Tibial artery (tissue), 1 donor: ENCODE measurements around the genes ITGA5 and GTSF1.

DNA sequence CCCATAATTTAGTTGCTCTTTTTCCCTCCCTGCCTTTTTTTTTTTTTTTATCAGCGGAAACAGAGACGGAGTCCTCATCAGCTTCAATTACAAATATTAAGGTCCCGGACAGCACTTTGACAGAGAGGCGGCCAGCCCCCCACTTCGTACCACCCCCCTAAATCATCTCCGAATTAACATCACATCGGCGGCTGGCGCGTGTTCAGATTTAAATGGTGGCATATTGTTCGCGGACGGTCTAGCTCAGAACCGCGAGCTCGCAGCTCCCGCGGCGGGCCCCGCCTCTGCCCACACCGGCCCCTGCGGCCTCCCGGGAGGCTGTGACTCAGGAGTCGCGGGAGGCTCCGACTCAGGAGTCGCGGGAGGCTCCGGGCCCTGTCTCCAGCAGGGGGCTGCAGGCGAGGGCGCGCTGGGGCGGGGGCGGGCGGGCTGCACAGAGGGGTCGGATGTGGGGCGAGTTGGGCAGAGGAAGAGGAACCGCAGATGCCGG is 19.4 kb upstream of the ATP5MC2 start:
- PRO-cap, result unidirectional peak, plus-strand start at position 331 of the sequence

DNA sequence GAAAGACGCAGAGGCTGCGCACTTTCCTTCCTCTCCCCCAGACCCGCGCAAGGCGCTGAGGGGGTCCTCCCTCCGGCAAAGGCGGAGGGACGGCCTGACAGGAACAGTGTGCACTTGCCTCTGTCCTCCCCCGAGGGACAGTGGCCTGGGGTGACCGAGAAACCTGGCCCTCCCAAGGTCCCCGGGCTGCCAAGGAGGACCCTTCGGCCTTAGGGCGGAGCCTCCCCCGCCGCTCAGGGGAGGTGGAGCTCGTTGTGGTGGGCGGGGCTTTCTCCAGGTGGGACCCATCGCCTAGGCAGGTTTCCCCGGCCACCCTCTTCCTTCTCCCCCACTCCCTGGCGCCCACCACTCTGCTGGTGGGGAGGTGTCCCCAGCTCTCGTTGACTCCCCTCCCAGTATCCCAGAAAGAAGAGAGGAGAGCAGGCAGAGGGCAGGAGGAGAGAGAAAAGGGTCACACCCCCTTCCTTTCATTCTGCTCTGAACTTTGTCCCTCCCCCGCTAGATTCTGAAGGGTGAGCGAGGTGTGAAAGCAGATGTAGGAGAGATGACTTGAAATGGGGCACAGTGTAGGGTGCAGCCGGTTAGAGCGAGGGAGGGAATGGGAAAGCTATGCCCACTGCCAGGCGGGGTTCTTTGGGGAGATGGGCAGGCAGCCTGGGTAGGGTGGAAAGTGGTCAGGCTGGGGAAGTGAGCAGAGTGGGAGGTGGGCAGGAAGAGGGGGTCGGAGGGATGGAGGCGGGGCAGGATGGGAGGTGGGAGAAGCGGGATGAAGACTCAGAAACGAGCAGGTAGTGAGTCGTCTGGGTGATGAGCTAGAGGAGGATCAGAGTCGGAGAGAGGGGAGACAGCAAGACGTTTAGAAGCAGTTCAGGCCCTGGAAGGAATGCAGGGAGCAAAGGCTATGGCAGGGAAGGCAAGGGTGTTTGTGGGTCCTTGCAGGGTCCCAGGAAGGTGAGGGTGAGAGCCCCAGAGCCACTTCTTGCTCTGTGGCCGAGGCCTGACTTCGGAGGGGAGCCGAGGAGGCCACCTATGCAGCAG is 11.5 kb upstream of the CALCOCO1 start:
- PRO-cap, result no peak

DNA sequence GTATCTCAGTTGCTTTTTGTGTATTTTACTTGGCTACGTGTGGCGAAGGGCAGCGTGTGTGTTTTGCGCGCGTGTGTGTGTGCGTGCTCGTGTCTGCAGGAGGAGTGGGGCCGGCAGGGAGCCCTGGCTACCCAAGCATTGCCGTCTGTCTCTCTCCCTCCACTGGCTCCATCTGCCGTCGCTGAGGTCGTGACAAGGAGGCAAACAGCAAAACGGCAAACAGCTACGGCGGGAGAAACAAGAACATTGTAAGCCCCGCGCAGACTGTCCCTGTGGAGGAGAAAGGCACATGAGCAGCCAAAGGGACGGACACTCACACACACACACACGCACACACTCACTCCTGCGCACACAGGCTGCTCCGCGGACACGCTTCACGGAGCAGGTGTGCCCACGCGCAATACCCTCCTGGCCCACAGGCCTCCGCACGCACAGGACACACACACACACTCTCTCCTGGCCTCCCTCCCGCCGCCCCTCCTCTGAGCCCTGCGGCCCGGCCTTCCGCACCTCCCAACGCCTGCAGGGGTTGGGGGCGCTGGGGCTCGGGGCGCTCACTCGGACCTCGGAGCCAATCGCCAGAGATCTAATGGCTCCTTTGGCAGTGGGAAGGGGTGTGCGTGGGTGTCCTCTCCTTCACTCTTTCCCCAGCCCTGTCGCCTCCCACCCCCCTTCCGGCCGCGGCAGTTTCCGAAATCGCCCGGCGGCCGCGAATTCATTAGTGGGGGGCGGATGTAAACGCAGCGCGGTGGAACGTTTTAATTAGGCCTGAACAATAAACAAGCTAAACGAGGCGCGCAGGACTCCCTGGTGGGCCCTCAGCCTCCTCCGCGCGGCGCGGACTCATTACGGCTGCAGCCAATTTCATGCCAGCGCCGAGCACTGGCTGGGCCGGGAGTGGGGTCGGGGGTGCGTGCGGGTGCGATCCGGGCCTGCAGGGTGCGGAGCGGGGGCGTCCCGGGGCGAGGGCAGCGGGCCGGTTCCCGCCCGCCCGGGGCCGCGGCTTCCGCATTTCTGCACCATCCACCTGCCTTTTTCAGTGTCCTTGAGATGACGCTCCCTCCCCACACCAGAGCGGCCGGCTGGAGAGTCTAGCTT is 23.8 kb upstream of the CALCOCO1 start:
- PRO-cap, result no peak

- PRO-cap, result unidirectional peak, minus-strand start at chr12:53989259; bidirectional peak, plus-strand start at chr12:53989568, minus-strand start at chr12:53989259
Observed at GRCh38 chr12:53988824-53989777, 4.2 kb downstream of the HOXC10 start.

DNA sequence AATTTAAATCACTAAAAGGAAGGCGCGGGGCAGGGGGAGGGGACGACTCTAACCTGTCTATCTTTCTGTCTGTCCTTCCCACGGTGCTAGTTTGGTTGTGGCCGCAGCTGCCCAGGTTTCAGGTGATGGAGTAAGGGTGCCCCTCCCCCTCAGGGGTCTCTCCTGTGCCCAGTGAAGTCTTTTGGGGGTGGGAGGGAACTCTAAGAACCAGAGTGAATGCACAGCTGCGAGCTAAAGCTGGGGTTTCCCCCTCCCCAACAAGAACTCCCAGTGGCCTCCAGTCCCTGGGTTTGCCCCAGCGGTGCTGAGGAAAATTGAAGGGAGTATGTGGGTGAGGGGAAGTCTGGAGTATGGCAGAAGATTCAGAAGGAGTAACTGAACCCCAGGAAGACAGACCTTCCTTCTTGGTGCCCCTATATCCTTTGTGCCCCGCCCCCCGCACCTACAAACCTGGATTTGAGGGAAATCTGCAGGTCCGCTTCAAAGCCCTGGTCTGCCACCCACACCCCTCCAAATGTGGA is 3.7 kb upstream of the HOXC9 start:
- PRO-cap, result no peak

GRCh38 chr12:53997711-53998330 is 2.1 kb upstream of the HOXC9 start:
- PRO-cap, result bidirectional peak, plus-strand start at chr12:53998097, minus-strand start at chr12:53997943; bidirectional peak, plus-strand start at chr12:53998509, minus-strand start at chr12:53998171

- PRO-cap, result bidirectional peak, plus-strand start at chr12:54009696, minus-strand start at chr12:54009459
Observed at GRCh38 chr12:54009139-54010286, 728 bp downstream of the HOXC8 start.

GRCh38 chr12:54032470-54032770 is 430 bp upstream of the HOXC5 start:
- PRO-cap, result no peak

- PRO-cap, result no peak
Observed at GRCh38 chr12:54038743-54039462, 6.1 kb downstream of the HOXC5 start.

GRCh38 chr12:54052635-54053567 is 734 bp upstream of the HOXC4 start:
- PRO-cap, result no peak

DNA sequence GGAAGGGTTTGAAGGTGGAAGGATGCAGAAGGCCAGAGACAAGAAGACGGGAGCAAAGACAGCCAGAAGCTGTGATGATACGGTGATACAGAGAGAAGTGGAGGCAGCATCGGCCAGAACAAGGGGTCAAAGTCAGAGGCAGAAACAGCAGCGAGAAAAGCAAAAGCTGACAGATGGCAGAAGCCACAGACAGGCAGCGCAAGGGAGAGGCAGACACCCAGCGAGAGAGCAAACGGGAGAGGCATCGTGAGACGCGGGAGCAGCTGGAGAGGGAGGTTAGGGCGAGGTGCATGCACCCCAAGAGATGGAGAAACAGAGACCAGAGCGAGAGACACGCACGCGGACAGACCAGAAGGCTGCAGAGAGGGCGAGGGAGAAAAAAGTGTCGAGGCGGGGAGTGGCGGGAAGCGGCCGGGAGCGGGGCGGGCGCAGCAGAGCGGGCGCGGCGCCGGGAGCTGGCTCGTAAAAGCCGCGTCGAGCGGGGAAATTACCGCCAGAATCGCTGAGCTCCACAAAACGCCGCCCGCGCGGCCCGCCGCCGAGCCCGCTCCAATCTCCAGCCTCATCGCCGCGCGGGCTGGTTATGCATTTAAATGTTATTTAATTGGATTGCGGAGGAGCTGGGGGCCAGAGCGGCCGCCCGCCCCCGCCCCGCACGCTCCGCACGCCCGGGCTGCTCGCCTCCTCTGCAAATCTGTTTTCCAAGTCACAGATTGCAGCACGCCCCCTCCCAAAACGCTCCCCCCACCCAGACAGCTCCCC is 15.6 kb downstream of the SMUG1 start:
- PRO-cap, result no peak

DNA sequence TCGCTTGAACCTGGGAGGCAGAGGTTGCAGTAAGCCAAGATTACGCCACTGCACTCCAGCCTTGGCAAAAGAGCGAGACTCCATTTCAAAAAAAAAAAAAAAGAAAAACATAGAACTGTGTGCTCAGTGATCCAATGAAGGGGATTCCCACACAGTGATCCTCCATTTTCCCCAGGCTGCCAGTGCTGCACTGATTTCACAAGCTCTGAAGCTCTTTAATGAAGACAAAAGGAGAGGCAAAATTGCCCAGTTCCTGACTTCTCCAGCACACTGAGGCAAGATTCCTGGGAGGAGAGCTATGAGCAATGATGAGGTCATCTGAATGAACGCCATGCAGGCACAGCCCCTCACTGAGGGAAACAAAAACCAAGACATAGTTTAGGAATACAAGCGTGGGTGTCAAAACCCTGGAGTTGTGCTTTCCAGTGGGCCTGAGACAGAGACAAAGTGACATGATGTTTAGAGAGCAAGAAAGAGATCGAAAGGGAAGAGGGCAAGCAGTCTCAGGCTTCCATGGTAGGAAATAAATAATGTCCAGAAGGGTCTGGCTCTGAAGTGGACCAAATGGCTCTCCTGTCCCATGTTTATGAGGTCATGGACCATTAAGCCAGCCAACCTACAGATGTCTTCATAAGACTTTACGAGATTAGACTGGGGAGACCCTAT is 40.9 kb upstream of the SMUG1 start:
- PRO-cap, result no peak

- PRO-cap, result no peak
Observed at GRCh38 chr12:54350352-54351074, 13.8 kb downstream of the GPR84 start.

GRCh38 chr12:54386849-54387464 is 2.4 kb upstream of the ZNF385A start:
- PRO-cap, result no peak

GRCh38 chr12:54399134-54400178 is 14.9 kb upstream of the ZNF385A start:
- PRO-cap, result no peak

GRCh38 chr12:54414017-54414484 is 5.0 kb downstream of the ITGA5 start:
- PRO-cap, result no peak

DNA sequence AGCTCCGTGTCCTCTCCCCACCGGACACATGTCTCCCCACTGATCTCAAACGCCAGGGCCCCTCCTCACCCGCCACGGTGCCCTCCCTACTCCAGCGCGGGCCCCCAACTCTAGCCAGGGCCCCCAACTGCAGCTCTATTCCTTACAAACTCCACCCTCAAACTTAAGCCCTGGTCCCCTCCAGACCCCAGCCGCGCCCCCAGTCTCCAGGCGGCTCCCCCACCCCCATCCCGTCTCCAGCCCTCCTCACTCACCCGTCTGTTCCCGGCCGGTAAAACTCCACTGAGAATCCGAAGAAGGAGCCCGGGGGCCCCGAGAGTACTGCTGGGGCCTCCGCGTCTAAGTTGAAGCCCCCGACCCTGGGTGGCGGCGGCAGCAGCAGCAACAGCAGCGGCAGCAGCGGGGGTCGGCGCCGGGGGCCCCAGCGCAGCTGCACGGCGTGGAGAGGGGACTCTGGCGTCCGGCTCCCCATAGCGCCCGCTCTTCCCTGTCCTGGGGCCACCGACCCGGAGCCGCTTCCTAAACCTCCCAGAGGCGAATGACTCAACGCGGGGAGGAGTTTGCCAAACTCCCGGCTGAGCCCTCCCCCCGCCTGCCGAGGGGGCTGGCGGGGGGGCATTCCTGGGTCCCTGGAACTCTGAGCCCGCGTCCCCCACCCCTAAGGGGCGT is at the start of gene ITGA5:
TSS of gene ITGA5 (minus strand) at position 540 of the 669 bp plus-strand sequence.
- PRO-cap, result bidirectional peak, plus-strand start outside the sequence, minus-strand start at position 489 of the sequence

DNA sequence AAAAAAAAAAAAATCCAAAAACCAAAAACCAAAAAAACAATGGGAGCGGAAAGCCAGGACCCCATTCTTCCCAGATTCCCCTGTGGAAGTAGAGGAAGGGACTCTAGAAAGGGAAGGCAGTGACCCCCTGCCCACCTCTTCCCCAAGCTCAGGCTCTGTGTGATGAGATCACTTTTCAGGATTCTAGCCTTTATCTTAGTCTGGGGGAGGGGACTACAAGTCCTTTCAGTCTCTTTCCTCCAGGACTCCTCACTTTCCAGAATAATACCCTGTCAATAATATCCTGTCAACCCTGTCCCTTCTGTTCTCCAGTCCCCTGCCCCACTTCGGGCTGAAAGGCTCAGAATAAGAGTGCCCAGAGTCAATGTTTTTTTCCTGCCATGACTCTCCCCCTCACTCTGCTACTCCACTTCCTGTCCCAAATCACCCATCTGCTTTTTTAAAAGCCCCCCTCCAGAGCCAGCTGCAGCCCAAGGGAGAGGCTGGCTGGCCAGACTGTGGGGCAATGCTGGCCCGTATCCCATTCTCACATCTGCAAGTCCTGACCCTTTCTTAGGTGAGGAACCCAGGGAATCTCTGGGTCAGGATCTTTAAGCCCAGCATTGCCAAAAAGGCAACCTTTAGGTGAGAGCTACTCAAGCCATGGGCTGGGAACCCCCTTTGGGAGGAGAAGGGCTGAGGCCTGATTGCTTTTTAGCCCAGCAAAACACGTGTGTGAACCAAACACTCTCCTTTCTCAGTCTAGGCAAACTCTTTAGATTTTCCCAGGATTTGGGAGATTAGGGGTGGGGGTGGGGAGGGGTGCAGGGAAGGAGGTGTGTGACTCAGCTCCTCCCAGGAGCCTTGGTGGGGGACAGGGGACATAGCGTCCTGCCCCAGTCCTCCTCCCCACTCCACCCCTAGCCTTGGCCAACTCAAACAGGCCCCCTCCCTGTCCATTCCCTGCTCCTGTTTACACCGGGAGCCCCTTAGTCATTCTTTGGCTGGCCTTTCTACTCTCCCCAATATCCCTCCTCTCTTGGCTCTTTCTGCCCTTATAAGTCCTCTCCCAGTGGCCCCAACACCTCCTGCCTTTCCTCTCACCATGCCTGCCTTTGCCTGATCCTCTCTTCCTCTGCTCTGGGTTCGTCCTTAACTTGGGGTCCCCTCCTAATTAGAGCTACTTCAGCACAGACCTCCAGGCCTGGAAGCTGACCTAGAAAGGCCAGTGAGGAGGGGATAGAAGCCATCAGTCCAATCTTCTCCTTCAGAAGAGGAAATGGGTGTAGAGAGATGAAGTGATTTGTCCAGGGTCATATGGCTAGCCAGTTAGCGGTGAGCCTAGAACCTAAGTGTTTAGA is 1.9 kb upstream of the ITGA5 start:
- PRO-cap, result bidirectional peak, plus-strand start at position 196 of the sequence, minus-strand start at position 164 of the sequence; bidirectional peak, plus-strand start at position 456 of the sequence, minus-strand start at position 403 of the sequence; unidirectional peak, minus-strand start at position 662 of the sequence; bidirectional peak, plus-strand start at position 1,063 of the sequence, minus-strand start at position 743 of the sequence

DNA sequence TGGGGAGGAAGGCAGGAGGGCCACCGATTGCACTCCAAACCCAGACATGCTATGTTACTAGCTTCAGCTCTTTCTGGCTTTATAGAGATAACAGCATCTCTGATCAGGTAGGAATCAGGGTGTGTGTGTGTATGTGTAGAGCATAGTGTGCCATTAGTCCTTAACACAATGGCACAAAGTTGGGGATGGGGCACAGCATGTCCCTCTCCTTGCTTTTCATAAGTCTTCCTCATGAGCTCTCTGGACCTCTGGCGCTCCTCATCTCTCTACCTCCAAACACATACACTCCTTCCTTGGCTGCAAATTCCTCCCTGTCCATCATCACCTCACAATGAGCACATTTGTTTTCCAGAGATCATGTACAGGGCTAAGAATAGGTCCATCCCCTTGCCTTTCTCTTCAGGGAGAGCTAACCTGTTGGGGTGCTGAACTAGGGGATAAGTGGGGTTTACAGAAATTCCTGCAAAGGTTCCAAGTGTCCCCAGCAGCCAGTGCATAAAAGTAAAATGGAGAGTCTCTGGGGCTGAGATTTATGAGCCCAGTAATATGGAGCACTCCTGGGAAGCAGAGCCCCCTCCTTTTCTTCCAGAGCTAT is 5.7 kb upstream of the ITGA5 start:
- PRO-cap, result no peak

- PRO-cap, result no peak
Observed at GRCh38 chr12:54473463-54474035, at the start of gene GTSF1. GTSF1 (minus strand) TSS chr12:54473602.